Pulmonary artery (tissue), 1 donor: Measurements from ENCODE around the gene GIPC2.

GRCh38 chr1:74467754-74468434, 44.5 kb downstream of the LRRC53 start:
- PRO-cap = no peak

- PRO-cap = no peak
Measured at GRCh38 chr1:74522135-74522559, 9.7 kb upstream of the LRRC53 start.

DNA sequence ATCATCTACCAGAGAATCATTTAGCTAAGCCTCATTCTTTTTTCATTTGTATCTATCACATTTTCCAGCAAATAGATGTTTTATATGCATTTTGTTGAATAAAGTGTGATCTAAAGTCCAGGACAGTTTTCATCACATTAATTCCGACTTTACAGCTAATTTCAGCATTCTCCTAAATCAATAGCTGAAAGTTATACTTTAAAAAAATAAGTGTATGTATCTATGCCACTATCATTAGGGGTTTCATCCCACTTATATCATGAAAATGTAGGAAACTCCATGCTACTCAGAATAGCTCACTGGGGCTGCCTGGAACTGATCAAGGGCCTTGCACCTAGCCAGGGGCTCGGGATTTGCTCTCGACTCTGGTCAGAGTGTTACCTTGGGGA, 54.4 kb downstream of the ERICH3 start:
- PRO-cap = no peak

GRCh38 chr1:75375444-75376498, 235.1 kb downstream of the SLC44A5 start:
- PRO-cap = no peak

DNA sequence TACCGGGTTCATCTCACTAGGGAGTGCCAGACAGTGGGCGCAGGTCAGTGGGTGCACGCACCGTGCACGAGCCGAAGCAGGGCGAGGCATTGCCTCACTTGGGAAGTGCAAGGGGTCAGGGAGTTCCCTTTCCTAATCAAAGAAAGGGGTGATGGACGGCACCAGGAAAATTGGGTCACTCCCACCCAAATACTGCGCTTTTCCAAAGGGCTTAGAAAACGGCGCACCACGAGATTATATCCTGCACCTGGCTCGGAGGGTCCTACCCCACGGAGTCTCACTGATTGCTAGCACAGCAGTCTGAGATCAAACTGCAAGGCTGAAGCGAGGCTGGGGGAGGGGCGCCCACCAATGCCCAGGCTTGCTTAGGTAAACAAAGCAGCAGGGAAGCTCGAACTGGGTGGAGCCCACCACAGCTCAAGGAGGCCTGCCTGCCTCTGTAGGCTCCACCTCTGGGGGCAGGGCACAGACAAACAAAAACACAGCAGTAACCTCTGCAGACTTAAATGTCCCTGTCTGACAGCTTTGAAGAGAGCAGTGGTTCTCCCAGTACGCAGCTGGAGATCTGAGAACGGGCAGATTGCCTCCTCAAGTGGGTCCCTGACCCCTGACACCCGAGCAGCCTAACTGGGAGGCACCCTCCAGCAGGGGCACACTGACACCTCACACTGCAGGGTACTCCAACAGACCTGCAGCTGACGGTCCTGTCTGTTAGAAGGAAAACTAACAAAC, 46.5 kb upstream of the ACADM start:
- PRO-cap = no peak

GRCh38 chr1:75725800-75726505, 1.4 kb downstream of the ACADM start:
- PRO-cap = no peak

GRCh38 chr1:76052910-76053609, 21.5 kb upstream of the ST6GALNAC3 start:
- PRO-cap = no peak

GRCh38 chr1:76294511-76294941, 220.0 kb downstream of the ST6GALNAC3 start:
- PRO-cap = no peak

DNA sequence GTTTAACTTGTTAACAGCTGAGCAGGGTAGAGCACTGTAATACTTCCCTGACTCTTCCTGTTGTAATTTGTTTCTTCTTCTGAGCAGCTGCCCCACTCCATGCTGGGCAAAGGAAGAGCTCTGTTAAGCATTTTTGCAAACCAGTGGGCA, 220.3 kb downstream of the ST6GALNAC3 start:
- PRO-cap = no peak

GRCh38 chr1:76868109-76868917, 1.0 kb downstream of the ST6GALNAC5 start:
- PRO-cap = no peak

DNA sequence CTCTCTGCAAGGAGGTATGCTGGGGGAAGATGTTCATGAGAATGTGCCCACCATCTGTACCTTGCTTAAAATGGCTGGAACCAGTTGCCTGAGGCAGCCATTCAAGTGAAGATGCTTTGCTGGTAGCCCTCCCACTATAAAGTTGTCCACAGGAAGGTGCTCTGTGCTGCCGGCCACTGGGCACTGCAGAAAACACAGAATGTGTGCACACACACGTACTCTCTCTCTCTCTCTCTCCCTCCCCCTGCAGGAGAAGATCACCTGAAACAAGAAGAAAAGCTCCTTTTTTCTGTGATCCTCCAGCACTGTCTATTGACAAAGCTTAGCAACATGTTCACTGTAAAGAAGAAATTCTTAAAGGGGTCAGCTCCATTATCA, 134.8 kb downstream of the PIGK start:
- PRO-cap = unidirectional peak, minus-strand start at position 246 of the sequence

DNA sequence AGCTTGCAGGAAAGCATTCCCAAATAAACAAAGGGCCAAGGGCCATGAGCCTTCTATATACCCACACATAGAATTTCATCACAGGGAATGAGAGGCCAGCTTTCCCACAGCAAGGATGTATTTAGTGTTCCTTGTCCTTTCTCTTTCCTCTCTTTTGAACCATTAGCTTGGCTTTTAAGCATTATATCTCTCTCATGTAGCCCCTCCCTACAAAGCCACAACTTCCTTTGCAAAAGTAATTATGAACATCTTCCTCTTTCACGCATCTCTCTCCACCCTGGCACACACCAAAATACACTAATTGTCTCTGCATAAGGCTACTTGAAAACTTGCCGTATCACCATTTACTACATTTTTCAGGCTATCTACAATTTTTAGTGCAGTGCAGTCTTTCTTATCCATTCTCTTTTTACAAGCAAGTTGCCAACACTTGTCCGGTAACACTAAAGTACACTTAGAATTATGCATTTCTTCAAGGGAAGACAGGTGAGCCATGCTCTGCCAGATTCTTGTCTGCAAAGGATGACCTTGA, 1.8 kb upstream of the AK5 start:
- PRO-cap = no peak

DNA sequence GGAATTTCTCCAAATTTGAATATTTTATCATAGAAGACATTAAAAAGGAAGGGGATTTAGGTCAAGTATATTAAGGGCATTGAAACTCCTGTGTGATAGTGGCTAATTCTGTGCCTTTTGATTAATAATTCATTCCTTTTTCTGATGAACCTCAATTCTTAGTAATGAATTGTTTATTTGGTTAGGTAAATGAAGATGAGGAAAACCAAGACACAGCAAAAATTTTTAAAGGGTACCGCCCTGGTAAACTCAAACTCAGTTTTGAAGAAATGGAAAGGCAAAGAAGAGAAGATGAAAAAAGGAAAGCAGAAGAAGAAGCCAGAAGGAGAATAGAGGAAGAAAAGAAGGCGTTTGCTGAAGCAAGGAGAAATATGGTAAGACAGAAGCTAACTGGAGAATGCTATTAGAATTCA, 40.7 kb downstream of the NEXN start:
- PRO-cap = no peak

DNA sequence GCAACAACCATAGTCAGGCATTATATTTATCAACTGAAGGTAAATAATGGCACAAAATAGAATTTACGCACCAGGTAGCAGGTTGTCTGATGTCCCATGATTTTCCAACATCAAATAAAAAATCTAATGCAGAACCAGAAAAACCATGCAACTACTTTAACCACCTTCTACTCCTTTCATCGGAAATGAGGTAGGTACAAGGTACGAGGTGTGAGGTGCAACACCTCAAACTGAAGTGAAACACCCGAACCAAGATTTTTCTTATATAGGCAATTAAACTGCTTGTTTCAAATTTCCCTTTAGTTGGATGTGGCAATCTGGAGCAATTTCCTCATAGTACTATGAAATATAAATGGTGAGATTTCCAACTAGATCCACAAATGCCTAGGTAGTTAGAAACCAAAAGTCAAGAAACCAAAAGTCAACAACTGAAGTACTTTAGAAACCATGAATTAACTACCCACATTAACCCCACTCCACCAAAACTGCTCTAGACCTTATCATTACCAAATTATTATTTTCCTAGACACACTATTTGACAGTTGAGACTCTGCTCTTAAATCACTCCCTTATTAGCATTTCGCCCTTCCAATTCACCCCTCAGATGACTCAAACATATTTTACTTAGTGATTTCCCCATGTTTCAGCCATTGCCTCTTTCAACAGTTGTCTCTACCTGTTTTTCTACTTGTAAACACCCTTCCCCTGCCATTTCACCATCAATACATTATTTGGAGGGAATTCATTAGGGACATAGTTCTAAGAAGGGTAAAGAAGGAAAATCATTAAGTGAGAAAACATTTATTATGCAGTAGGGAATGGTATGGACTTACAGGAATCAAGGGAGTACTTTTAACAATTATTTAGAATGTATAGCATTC, 37.8 kb downstream of the FUBP1 start:
- PRO-cap = no peak

DNA sequence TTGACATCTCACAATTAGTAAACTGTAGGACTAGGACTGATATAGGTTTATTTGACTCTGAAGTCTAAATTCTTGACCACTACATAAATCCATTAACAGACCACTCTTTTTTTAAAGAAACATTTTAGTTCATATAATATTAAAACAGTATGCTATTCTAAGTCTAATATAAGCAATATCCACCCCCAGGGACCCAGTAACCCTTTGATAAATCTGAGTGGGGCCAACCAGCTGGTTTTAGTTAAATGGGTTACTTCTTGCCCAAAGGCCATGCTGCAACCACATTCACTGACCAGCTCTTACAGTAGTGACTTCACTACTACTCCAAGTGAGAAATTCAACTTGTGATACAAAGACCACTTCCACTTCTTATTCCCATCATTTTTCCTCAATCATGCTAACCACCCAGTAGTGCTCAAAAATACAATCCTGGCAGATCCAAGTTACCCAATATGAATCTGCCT, 20.5 kb downstream of the FUBP1 start:
- PRO-cap = no peak

GRCh38 chr1:78045702-78046927, at the start of gene GIPC2:
TSS of gene GIPC2 (plus strand) at chr1:78045966.
- PRO-cap = unidirectional peak, plus-strand start at chr1:78046030; unidirectional peak, plus-strand start at chr1:78046161; unidirectional peak, minus-strand start at chr1:78046563; unidirectional peak, minus-strand start at chr1:78046679

GRCh38 chr1:78047242-78047647, 1.5 kb downstream of the GIPC2 start:
- PRO-cap = no peak

- PRO-cap = no peak
Measured at GRCh38 chr1:78143224-78143471, 97.4 kb downstream of the GIPC2 start.

DNA sequence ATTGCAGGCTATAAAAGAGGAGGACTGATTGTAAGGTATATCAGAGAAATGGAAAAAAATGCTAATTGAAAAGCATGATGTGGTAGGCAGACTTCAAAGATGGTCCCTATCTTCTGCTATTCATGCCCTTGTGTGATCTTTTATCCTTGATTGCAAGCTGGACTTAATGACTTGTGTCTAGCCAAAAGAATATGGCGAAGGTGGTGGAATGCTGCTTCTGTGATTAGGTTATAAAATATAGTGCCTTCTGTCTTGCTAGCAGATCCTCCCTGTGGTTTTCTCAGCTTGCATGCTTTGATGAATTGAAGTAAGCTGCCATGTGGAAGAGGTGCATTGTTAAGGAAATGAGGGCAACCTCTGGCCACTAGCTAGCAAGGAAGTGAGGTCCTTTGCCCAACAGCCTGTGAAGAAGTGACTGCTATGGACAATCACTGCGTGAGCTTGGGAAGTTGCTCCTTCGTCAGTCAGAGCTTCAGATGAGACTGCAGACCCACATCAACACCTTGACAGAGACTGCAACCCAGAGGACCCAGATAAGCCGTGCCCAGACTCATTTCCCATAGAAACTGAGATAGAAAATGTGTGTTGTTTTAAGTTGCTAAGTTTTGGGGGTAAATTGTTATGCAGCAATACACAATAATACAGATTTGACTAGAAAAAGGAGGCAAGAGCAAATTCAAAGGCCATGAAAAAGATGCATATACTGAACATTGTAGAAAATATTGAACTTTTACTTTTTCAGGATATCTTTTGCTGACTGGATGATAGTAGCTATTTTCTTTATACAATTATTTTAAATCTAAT, 109.4 kb downstream of the GIPC2 start:
- PRO-cap = no peak

- PRO-cap = no peak
Measured at GRCh38 chr1:78278961-78279460, 211.8 kb upstream of the PTGFR start.